Neuron (in vitro differentiated cells): ENCODE results near the genes GRM4 and BLTP3A.

DNA sequence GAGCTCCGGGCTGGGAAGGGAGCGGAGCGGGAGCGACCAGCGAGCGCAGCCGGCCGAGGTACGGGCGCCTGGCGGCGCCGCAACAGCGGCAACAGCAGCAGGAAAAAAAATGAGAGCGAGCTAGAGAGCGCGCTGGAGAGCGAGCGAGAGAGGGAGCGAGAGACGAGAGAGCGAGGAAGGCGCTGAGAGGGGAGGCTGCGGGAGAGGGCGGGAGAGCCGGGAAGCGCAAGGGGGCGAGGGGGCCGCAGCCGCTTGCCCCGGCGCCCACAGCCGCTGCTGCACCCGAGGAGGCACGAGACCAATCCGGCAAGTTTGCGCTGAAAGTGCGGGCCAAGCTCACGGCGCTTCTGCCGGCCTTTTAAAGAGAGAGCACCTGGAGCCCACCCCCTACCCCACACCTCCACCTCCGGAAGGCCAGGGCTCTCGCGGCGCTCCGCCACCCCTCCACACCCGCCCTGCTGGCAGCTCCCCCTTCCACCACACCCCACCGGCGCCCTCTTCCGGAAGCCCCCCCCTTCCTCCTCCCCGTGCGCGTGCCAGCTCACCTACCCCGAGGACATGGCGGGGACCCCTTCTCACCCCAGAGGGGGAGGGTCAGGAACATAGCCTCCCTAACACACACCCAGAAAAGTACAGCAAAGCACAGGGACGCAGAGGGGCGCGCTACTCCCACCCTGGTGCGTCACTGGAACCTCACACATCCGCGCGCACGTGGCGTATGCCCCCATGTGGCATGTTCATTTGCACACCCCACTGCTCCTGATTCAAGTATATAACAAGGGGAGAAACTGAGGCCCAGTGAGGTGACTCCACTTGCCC, at the start of gene GRM4:
Gene GRM4 (minus strand): TSS at position 637 of the 819 bp plus-strand sequence.
- PRO-cap: bidirectional peak, plus-strand start at position 125 of the sequence, minus-strand start at position 93 of the sequence; unidirectional peak, minus-strand start at position 305 of the sequence

- PRO-cap: no peak
These were observed 37.1 kb upstream of the GRM4 start for GRCh38 chr6:34182708-34183740.

DNA sequence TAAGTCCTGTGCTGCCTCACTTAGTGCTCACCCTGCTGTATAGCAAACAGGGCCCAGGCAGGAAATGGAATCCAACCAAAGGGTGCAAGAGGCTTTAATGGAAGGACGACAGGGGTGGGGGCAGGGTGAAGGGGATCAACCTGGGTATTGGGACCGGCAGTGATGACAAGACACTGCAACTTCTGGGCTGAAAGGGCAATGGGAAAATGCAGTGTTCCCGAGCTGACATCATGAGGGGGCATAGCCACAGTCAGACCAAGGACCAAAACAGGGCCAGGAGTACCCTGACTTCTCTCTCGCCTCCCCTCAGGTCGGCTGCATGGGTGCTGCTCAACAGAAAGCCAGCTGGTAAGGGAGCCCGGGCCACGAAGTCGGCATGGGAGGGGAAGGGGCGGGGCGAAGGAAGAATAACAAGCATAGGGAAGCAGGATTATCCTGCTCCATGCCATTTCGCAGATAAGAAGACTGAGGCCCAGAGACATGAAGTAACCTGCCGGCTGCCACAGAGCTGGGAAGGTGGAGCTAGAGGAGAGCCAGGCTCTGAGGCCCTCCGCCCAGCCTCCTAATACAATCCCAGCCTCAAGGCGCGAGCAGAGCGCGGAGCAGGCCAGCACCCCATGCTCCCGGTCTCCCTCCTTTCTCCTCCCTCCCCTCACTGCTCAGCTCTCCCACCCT, 13.4 kb upstream of the HMGA1 start:
- PRO-cap: bidirectional peak, plus-strand start at position 582 of the sequence, minus-strand start at position 622 of the sequence

- PRO-cap: bidirectional peak, plus-strand start at chr6:34248329, minus-strand start at chr6:34248040; bidirectional peak, plus-strand start at chr6:34248552, minus-strand start at chr6:34248451
These were observed 895 bp downstream of the SMIM29 start for GRCh38 chr6:34247534-34248688.

GRCh38 chr6:34298842-34299146, 50.0 kb upstream of the SMIM29 start:
- PRO-cap: no peak

- PRO-cap: no peak
These were observed 52.7 kb upstream of the SMIM29 start for GRCh38 chr6:34301307-34302171.

DNA sequence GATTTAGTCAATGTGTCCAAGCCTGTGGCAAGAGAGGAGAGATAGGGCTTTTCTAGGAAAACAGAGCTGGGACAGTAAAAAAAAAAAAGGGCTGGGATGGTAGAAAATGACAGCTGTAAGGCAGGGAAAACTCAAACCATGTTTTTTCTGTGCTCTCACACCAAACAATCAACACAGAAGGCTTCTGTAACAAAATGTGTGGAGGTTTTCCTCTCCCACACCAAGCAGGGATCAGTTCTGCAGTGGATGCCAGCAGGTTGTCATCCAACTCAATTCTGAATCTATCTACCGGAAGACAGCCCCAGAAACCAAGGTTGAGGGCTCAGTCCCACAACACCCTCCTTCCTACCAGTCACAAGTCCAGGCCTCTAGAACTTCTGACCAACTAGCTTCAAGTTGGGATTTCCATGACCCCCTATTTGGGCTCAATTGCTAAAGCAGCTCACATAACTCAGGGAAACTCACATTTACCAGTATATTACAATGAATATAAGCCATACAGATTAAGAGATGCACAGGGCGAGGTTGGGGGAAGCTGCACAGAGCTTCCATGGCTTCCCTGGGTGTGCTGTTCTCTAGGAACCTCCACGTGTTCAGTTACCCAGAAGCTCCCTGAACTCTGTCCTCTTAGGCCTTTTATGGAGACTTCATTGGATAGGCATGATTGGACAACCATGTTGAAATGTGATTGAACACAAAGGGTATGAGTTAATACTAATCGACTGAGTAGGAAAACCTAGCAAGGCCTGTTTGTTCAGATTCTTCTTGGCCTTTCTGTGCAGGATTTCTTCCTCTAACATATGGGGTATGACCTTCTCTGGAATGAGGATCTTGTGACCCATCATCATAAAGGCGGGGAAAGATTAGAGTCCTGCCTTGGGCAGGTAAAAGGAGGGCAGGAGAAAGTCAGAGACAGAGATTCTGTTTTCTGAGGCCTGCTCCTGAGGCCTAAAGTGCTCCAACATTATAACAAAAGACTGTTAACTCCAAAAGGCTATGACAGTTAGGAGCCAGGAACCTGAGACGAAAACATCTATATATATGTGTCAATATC, 70.5 kb upstream of the SMIM29 start:
- PRO-cap: no peak

DNA sequence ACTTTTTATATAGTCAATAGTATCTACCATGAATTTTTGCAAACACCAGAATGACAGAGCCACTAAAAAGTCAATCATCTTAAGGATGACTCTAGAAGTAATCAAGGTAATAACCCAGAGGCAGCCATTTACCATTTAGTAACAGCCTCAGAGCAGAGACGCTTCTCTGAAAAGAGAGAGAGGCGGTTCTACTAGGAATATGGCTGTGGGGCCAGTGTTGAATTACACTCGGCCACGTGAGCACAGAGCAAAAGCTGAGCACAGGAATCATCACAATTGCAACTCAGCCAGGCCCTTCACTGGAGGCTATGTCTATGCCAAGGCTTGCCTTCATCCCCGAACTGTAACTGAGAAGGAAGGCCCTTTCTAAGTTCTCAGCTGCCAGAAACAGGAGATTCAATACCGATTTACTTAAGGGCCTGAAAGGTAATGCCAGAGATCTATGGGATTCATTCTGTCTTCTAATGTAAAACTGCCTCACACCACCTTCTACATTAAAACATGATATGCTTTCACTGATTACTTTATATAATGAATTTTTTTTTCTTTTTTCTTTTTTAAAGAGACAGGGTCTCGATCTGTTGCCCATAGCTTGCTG, 67.7 kb downstream of the NUDT3 start:
- PRO-cap: no peak

GRCh38 chr6:34341700-34342124, 50.8 kb downstream of the NUDT3 start:
- PRO-cap: no peak

- PRO-cap: no peak
These were observed 10.0 kb downstream of the RPS10 start for GRCh38 chr6:34415619-34416519.

DNA sequence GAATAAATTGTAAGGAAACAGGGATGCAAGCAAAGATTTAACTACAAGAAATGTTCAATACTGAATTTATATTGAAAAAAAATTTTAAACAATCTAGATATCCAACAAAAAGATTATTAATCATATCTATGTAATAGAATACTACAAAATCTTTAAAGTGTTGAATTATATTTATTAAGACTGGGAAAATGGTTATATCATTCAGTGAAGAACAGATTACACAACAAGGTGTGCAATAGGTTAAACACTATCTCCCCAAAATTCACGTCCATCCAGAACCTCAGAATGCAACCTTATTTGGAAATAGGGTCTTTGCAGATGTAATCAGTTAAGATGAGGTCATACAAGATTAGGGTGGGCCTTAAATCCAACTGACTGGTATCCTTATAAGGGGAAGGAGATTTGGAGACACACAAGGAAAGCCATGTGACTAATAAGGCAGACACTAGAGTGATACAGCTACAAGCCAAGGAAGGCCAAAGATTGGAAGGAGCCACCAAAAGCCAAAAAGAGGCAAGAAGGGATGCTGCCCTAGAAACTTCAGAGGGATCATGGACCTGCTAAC, 17.1 kb downstream of the ILRUN start:
- PRO-cap: unidirectional peak, plus-strand start at position 448 of the sequence

DNA sequence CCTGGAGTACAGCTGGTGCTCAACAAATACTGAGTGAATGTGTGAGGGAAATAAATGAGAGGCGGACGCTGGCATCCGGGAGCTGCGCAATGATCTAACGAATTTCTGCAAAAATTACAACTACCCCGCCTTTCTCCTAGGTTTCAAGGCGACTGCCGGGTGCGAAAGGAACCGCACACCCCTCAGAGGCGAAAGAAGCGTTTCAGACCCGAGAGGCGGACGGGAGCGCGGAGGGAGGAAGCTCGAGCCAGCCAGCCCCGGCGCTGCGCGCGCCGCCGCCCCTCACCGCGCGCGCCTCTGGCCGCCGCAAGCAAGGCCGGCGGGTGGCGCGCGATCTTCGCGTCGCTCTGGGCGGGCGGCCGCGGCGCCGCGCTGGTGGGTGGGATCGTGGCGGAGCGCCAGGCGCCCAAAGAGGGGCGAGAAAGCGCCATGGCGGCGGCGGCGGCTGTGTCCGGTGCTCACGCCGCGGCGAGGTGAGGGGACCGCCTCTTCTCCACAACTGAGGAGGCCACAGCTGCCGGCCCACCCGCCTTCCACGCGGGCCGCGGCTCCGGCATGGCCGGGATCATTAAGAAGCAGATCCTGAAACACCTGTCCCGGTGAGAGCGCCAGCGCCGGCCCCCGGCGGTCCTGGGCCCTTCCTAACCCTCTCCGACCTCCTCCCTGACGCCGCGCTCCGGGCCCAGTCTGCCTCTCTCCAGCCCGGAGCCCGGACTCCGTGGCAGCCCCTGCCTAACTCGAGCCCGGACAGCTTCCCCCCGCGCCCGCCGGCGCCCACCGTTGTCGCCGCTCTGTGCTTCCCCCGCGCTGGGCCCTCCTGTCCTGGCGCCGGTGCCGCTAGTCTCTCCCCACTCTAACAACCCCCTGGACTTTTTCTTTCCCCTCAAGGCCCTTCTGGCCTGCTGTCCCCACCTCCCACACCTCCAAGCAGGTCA, at the start of gene BLTP3A:
Gene BLTP3A (plus strand): TSS at position 388 of the 935 bp plus-strand sequence.
- PRO-cap: bidirectional peak, plus-strand start at position 413 of the sequence, minus-strand start at position 299 of the sequence; bidirectional peak, plus-strand start at position 691 of the sequence, minus-strand start at position 755 of the sequence

- PRO-cap: no peak
These were observed 69.7 kb downstream of the ANKS1A start for GRCh38 chr6:34958577-34959369.

DNA sequence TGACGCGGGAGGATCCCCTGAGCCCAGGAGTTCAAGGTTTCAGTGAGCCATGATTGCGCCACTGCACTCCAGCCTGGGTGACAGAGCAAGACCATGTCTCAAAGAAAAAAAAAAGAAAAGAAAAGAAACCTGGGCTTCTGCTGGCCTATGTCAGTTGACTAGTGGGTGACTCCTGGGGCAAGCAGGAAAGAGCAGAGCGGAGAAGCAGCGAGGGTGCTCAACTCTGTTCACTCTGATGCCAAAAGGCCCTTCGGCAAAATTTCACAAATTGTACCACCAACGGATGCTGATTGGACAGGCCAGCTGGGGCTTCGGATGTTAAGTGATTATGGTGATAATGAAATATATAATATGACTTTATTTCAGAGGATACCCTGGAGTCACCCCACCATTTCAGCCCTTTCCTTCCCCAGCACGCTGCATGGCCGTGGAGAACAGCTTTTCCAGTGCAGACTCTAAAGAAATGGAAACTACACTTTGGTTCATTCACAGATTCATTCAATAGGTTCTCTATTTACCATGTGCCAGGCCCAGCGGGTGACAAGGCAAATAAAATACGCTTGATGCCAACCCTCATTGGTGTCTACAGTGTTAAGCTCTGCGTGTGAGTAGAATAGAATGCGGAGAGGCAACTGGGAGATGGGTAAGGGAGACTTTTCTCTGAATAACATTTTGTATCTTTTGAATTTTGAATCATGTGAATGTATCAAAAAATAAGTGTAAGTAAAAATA, 89.9 kb downstream of the TCP11 start:
- PRO-cap: no peak

- PRO-cap: no peak
These were observed 7.0 kb upstream of the TCP11 start for GRCh38 chr6:35147999-35148733.

GRCh38 chr6:35328121-35328588, 14.2 kb upstream of the PPARD start:
- PRO-cap: no peak

GRCh38 chr6:35359912-35360807, 17.8 kb downstream of the PPARD start:
- PRO-cap: no peak

- PRO-cap: no peak
These were observed 23.4 kb downstream of the PPARD start for GRCh38 chr6:35365678-35366286.

DNA sequence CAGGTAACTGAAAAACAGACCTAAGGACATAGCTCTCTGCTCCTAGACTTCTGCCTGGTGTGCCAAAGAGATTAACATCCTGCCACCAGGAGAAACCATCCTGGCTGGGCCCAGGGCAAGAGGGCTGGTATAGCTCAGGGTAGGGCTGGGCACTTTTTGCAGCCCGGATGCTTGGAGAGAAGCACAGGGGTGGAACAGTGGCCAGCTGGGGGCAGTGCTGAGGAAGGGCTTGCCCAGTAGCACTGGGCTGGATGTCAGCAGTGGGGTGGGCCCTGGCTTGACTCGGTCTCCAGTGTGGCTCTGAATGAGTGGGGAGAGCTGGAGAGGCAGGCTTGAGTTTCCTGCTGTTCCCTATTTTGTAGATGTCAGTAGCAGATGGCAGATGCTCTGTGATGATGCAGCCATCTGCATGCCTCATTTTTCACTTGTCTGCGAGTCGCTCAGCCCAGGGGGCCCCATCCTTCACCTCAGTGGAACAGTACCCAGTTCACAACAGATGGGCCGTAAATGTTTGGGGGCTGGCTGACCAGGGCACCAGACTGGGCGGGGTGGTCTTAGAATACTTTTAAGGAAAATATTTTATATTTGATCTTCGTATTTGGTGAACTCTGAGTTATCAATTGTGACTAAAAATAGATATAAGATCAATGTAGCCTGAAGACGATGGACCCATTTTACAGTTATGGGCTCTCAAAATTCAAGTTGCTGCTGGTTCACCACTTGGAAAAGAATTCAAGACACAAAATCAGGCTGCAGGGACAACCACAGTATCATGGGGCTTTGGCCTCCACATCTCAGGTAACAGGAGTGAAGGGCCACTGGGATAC, 56.5 kb upstream of the TULP1 start:
- PRO-cap: no peak

GRCh38 chr6:35599863-35600460, 87.3 kb upstream of the TULP1 start:
- PRO-cap: no peak